ENCODE results near the genes KLHL36 and CIBAR2.

GRCh38 chr16:84607426-84608128 lies 10.3 kb downstream of the COTL1 start:
- PRO-cap, 2 experiments, result peak in 1 of 2 experiments; most common plus-strand start chr16:84607932 (in 1)
- RAMPAGE, long total RNA, 5 experiments, result no peak in any of the 5 experiments

DNA sequence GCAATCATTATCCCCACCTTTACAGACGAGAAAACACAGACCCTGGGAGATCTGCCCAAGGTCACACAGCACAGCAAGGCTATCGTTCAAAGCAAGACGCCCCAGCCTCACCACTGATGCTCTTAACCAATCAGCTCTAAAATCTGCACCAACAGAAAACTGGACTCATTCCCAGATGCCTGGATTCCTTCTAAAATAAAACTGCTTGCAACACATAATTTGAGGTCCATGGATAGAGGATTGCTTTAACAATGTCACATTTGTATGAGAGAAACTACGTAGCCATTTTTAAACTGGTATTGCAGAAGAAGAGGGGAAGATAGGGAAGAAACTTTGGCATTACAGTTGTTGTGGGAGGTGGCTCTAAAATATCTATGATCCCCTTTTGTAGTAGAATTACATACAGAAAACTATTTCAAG lies 6.8 kb downstream of the COTL1 start:
- PRO-cap, 2 experiments, result no peak in any of the 2 experiments
- RAMPAGE, long total RNA, 5 experiments, result no peak in any of the 5 experiments

DNA sequence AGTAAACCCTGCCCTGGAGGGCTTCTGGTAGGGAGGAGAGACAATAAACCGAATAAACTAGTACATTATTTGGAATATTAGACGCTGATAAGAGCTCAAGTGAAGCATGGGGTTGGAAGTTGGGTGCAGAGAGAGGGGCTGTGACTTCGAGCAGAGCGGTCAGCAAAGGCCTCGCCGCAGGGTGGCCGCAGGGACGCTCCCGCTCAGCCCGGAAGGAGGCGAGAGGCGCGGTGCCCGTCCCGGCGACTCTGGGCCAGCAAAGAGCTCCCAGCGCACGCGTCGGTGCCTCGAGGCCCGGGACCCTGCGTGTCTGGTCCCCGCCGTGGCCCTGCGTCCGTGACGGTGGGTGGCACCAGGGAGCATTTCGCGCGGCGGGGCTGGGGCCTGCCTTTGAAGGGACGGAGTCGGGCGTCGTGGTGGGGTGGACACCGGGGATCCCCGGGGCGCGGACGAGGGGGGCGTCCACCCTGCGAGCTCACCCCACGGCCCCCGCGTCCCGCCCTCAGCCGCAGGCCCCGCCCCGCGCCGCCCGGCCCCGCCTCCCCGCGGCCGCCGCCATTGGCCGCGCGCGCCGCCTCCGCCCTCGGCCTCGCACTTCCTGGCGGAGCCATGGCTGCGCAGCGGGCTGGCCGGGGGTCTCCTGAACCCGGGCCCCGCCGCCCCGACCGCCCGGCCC lies at the start of gene KLHL36:
KLHL36 (plus strand) TSS at position 583 of the 676 bp plus-strand sequence.
- PRO-cap, 2 experiments, result peak in 2 of 2 experiments; most common plus-strand start position 594 of the sequence (in 1); most common minus-strand start position 451 of the sequence (in 1)
- RAMPAGE, long total RNA, 5 experiments, result no peak in any of the 5 experiments

DNA sequence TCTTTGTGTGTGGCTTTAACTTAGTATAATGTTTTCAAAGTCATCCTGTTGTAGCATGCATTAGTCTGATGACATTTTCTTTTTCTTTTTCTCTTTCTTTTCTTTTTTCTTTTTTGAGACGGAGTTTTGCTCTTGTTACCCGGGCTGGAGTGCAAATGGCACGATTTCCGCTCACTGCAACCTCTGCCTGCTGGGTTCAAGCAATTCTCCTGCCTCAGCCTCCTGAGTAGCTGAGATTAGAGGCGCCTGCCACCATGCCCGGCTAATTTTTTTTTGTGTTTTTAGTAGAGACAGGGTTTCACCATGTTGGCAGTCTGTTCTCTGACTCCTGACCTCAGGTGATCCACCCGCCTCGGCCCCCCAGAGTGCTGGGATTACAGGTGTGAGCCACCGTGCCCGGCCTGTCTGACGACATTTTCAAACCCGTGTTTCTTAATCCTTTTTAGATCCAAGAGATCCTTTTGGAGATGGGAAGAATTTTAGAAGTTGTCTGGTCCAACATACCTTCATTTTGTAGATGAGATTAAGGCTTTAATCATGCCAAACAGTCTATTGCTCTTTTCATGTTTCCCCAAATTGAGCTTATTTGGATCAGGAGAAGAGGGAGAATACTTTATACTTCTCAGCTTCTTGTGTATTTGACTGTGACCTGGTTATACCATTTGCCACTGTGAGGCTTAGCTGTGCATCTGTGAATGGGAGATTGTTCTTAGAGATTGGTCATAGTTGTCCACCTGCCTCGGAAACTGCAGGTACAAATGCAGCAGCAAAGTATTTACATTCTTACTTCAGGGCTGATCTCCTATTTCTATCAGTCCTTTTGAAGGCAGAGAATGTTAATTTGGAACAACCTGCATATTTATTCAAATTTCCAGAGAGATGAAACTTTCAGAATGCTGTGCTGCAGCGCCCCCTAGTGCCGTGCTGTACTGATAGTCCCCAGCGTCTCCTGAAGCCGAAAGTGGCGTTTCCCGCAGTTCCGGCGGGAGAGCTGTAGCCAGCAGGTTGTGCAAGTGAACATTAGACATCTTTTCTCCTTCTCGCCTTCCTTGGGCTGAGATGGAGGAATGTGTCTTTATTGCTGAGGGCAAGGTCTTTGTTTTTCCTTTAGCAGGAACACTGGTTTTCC lies 25.9 kb downstream of the USP10 start:
- PRO-cap, 2 experiments, result peak in 1 of 2 experiments; most common plus-strand start position 976 of the sequence (in 1)
- RAMPAGE, long total RNA, 5 experiments, result no peak in any of the 5 experiments

GRCh38 chr16:84726431-84727272 lies 26.9 kb downstream of the USP10 start:
- PRO-cap, 2 experiments, result no peak in any of the 2 experiments
- RAMPAGE, long total RNA, 5 experiments, result no peak in any of the 5 experiments

DNA sequence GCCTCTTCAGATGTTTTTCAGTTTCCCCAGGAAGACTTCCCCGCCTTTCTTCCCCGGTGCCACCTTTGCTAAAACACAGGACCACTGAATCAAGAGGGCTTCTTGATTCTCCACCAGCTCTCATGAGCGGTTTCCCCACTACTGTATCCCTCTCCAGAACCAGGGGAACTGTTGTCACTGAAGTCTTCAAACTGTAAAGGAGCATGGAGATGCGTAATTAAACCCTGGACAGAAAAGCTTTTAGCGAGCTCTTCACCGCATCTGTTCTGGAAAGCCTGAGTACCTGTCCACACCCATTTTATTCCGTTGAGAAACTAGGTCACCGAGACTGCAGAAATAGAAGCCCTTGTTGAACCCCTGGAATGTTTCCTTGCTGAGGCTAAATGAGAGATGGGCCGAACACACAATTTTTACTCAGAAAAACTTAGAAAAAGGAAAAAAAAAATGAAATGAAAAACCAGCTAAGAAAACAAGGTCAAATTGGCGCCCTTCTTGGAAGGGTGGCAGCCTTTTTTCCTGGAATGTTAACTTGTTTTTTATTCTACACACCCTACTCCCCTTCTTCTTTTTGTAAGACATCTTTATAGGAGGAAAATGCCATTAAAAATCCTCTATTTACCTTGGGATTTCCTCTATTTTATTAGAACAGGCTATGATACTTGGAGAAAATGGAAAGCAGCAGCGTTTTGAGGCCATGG lies 52.7 kb upstream of the CRISPLD2 start:
- PRO-cap, 2 experiments, result no peak in any of the 2 experiments
- RAMPAGE, long total RNA, 5 experiments, result no peak in any of the 5 experiments

- PRO-cap, 2 experiments, result peak in 2 of 2 experiments; most common plus-strand start chr16:84822487 (in 2); most common minus-strand start chr16:84822337 (in 2)
- RAMPAGE, long total RNA, 5 experiments, result no peak in any of the 5 experiments
These were observed 2.4 kb downstream of the CRISPLD2 start for GRCh38 chr16:84821709-84822962.

DNA sequence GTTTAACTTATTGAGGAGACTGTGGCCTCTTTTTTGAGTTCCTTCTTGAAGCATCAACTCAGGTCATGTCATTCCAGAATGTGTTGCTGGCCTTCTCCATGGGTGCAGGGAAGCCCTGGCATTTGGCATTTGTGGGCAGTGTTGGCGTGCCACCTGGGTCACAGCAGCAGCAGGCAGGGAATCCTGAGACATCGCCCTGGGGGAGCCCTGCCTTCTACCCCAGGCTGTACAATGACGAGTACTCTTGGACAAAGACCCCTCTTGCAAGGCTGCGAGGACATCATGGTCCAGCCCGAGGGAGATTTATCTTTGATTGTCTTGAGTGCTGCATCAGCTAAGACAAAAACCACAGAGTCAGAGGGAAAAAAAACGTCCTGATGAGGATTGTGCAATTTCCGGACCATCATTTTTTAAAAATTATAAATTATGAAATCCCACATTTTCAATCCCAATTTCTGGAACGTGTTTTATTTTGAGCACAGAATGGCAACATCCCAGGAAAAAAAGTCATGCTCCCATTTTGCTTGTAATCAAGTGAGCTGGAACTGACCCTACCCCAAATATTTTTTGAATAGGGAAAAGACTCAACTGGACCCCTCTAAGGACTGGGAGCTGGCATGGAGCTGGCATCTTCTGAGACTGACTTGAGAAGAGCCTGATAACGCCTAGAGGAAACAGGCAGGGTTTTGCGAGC lies 3.8 kb downstream of the CRISPLD2 start:
- PRO-cap, 2 experiments, result peak in 1 of 2 experiments; most common plus-strand start position 527 of the sequence (in 1); most common minus-strand start position 315 of the sequence (in 1)
- RAMPAGE, long total RNA, 5 experiments, result no peak in any of the 5 experiments

DNA sequence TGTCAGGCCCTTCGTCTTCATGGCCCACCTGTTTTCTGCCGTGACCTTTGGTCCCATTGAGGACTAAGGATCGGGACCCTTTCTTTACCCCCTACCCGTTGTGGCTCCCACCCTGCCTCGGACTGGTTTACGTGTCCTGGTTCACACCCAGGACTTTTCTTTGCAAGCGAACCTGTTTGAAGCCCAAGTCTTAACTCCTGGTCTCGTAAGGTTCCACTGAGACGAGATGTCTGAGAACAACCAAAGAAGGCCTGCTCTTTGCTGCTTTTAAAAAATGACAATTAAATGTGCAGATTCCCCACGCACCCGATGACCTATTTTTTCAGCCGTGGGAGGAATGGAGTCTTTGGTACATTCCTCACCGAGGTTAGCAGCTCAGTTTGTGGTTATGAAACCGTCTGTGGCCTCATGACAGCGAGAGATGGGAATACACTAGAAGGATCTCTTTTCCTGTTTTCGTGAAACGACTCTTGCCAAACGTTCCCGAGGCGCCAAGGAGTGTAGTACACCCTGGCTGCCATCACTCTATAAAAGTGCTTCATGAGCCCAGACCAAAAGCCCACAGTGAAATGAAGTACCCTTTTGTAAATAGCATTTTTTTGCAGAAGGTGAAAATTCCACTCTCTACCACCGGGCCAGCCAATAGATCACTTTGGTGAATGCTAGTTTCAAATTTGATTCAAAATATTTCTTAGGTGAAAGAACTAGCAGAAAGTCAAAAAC lies 87.7 kb downstream of the CRISPLD2 start:
- PRO-cap, 2 experiments, result no peak in any of the 2 experiments
- RAMPAGE, long total RNA, 5 experiments, result start-site peak on the plus strand in 1 of 5 experiments, centred at position 294 of the sequence, 65 reads per replicate

- PRO-cap, 2 experiments, result no peak in any of the 2 experiments
- RAMPAGE, long total RNA, 5 experiments, result no peak in any of the 5 experiments
These were observed 83.5 kb downstream of the ZDHHC7 start for GRCh38 chr16:84927612-84928458.

DNA sequence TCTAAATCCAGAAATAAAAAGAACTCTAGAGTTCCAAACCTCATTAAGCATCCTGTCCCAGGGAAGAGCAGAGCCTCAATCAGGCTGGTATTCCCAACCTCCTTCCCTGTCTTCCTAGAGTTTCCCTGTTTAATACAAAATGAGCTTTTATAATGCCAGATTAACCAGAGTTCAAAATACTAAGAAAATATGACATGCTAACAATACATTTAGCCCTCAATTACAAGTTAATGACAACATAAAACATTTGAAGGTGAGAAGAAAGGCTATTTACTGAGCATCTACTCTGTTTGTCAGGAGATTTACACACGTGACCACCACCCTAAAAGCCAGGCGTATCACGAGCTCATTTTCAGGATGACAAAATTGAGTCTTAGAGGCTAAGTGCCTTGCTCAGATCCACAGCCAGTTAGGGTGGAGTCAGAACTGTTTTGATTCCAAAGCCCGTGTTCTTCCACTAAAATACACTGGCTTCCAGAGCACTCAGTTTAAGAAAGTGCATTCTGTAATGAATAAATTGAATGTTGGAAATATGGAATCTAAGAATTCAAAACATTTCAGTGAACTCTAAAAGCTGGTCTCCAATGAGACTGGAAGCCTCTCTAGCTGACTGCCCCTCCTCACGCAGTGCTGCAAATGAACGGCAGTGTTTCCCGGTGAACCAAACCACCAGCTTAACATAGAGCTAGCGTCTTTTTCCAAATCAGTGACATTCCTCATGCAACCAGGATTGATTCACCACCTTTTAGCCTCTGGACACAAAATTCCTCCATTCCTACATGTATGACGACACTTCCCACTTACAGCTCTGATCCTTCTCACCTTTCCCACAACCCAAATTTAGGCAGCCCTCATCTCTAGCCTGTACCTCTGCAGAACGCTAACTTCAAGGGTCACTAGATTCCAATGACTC lies 6.0 kb downstream of the ZDHHC7 start:
- PRO-cap, 2 experiments, result peak in 1 of 2 experiments; most common plus-strand start position 402 of the sequence (in 1); most common minus-strand start position 295 of the sequence (in 1)
- RAMPAGE, long total RNA, 5 experiments, result no peak in any of the 5 experiments

- PRO-cap, 2 experiments, result no peak in any of the 2 experiments
- RAMPAGE, long total RNA, 5 experiments, result no peak in any of the 5 experiments
These were observed 19.5 kb downstream of the KIAA0513 start for GRCh38 chr16:85046841-85047766.

- PRO-cap, 2 experiments, result no peak in any of the 2 experiments
- RAMPAGE, long total RNA, 5 experiments, result no peak in any of the 5 experiments
These were observed 25.3 kb downstream of the CIBAR2 start for GRCh38 chr16:85086773-85087511.

DNA sequence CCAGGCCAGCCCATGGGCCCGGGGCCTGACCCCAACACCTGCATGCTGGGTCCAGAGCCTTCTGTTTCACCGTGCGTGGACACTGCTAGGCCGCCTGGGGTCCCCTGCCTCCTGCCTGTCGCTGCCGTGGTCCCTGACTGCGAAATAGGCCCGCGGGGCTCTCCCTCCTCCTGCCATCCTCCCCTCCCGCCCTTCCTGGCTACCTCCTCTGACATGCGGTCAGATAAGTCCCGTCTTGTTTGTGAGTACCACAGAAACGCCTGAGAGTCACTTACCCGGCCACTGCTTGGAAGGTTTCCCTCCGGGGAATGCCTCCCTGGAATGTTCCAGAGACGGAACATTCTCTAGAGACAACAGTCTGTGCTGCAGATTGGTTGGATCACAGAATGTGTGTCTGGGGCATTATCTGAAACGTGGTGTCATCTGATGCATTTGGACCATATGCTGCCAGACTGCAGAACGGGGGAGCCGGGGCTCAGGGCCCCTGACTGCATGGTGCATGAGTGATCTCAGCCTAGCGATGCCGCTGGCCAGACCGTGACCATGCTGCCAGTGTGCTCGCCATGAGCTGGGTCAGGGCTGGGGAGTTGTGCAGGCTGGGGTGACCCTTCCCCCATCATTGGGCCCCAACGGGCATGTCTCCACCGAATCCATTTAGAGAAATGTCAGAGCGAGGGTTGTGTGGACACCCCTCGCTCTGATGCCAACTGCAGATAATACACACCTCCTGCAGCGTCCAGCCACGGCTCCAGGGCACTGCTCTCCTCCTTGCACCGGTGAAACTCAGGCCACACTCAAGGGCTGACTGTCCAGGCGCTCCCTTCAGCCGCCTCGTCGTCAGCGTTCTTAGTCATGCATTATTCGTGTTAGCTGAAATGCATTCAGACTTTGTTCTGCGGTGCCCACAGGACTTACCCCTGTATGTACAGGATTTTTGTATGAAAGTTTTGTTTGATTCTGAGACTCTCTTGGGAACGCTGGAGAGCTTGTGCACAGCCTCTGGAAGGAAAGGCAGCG lies 22.5 kb downstream of the CIBAR2 start:
- PRO-cap, 2 experiments, result peak in 1 of 2 experiments; most common plus-strand start position 884 of the sequence (in 1); most common minus-strand start position 785 of the sequence (in 1)
- RAMPAGE, long total RNA, 5 experiments, result no peak in any of the 5 experiments

DNA sequence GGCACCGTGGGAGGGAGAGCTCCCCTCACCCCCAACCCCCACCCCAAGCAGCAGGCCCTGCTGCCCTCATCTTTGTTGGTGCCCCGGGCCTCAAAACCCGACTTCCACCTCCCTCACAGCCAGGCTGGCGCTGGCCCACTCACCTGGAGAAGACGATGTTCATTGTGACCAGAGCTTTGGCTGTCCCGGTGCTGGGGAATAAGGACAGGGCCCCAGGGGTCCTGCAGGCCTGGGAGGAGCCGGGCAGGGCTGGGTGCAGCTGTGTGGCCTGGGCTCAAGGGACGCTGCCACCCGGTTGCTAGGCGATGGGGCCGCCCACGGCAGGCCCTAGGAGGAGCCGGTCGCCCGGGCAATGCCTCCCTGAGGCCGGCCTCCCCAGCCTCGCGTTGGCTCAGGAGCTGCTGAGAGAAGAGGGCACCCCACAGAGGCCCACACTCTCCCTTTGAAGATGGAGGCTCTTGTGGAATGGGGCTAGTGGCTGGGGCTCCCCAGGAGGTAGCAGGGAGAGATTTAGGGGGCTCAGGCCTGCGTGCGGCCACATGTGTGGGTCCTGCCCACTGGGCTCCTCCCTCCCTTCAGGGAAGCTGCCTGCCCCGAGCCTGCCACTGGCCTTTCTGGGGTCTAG lies at the start of gene CIBAR2:
CIBAR2 (minus strand) TSS at position 283 of the 625 bp plus-strand sequence.
- PRO-cap, 2 experiments, result no peak in any of the 2 experiments
- RAMPAGE, long total RNA, 5 experiments, result no peak in any of the 5 experiments

GRCh38 chr16:85114932-85115302 lies 2.6 kb upstream of the CIBAR2 start:
- PRO-cap, 2 experiments, result no peak in any of the 2 experiments
- RAMPAGE, long total RNA, 5 experiments, result no peak in any of the 5 experiments

GRCh38 chr16:85136177-85137063 lies 24.1 kb upstream of the CIBAR2 start:
- PRO-cap, 2 experiments, result peak in 1 of 2 experiments; most common minus-strand start chr16:85136928 (in 1)
- RAMPAGE, long total RNA, 5 experiments, result no peak in any of the 5 experiments

DNA sequence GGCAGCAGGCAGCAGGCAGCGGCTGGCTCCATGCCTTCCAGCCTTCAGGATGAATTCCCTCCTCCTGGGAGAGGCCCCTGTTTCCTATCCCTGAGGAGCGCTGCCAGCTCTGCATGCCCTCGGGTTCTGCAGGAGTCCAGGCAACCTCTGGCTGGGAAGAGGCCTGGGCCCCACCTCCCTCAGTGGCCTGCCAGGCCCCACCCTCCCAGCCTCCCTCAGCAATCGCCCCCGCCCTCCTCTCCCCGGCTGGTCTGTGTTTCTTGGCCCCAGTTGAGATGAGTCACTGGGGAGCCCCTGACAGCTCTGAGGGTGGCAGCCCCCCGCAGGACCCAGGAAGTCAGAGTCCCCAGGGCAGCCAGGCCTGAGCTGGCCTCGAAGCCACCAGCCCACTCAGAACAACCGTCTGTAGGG lies 39.4 kb upstream of the CIBAR2 start:
- PRO-cap, 2 experiments, result peak in 2 of 2 experiments; most common plus-strand start position 340 of the sequence (in 1); most common minus-strand start position 128 of the sequence (in 1)
- RAMPAGE, long total RNA, 5 experiments, result no peak in any of the 5 experiments

- PRO-cap, 2 experiments, result no peak in any of the 2 experiments
- RAMPAGE, long total RNA, 5 experiments, result no peak in any of the 5 experiments
These were observed 47.2 kb upstream of the CIBAR2 start for GRCh38 chr16:85159329-85159966.

DNA sequence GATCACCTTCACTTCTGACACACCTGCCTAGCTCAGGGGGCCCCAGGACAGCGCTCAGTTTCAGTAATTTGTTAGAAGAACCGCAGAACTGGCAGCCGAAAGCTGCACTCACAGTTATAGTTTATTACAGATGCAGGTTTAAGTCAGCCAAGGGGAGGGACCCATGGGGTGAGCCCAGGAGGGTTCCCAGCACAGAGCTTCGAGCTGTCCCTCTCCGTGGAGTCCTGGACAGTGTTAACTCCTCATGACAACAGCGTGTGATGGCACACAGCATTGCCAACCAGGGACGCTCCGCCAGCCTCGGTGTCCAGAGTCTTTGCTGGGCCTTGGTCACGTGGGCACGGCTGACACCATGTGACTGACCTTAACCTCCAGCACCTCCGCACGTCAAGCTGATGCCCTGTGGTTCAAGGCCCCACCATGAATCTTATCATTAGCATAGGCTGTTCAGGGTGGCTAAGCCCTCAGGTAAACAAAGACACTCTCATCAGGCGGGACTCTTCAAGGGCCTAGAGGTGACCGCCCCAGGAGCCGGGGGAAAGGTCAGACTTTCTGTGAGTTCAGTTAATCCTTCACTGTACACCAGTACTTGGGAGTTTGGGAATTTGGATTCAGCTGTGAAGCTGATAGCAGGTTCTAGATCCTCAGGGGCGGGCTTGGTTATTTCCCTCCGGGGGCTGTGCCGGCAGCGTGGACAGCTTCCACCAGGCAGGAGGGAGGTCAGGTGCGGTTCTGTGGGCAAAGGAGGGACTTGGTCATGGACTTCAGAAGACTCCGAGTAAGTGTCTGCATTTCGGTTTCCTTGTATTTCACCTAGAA lies 195.3 kb upstream of the CIBAR2 start:
- PRO-cap, 2 experiments, result no peak in any of the 2 experiments
- RAMPAGE, long total RNA, 5 experiments, result no peak in any of the 5 experiments